H9 (cell line): ENCODE data around the genes GBP7 and LRRC8C.

DNA sequence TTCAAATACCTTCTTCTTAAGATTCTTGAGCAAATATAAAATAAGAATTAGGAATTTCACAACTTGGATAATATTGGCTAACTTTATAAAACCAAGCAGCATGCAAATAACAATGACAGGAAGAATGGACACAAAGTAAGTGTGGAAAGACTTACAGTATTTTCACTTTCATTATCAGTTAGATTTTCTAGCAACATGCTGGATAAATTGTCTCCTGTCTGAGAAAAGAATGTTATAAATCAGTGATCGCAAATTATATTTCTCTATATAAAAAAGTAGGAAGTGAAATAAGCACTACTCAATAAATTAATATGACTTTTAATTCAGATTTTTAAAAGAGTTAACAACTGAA is 13.2 kb downstream of the ODF2L start:
- PRO-cap: no peak

GRCh38 chr1:86503552-86503831 is 34.8 kb downstream of the CLCA1 start:
- PRO-cap: bidirectional peak, plus-strand start at chr1:86503874, minus-strand start at chr1:86503657

GRCh38 chr1:86504044-86504606 is 35.4 kb downstream of the CLCA1 start:
- PRO-cap: unidirectional peak, minus-strand start at chr1:86504337; unidirectional peak, minus-strand start at chr1:86504371

- PRO-cap: no peak
Measured at GRCh38 chr1:86705046-86705940, 917 bp downstream of the SH3GLB1 start.

DNA sequence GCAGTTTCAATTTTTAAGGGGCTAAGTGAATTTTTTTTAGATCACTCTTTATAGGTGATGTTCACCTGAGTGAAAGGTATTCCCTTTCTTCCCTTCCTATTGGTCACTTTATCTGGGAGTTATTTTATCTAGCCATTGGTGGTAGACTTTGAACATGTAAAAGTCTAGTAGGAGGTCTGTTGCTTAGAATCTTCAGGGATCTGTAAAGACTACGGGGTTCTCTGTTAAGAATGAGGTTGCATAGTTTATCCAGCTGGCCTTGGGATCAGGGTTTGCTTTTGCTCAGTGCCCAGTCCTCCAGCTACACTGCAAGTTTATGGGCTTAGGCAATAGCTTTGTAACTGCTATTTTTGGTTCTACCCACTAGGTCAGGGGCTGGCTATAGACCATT is 9.7 kb downstream of the SH3GLB1 start:
- PRO-cap: no peak

- PRO-cap: bidirectional peak, plus-strand start at chr1:87328482, minus-strand start at chr1:87328308
Measured at GRCh38 chr1:87328223-87328418, 559 bp upstream of the LMO4 start.

DNA sequence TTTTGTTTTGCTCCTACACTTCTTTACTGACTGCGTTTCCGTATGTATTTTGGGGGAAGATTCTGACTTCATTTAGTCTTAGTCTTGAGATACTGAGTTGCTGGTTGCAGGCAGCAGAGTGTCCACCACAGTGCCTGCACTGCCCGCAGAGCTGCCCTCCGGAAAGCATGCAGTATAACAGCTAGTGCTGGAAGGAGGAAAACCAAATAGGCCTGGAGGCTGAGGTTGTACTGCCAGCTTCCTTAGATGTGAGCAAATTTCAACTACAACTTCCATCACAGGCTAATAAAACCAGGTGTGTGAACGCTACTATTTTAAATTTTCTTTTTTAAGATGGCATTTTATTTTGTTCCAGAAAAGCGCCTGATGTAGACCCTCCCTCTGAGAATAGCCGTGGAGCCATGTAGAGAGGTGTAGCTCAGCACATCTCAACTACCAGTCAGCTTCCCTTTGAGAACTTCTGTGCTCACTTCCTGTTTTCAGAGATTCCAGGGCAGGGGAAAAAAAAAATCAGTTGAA is 17.5 kb downstream of the LMO4 start:
- PRO-cap: no peak

DNA sequence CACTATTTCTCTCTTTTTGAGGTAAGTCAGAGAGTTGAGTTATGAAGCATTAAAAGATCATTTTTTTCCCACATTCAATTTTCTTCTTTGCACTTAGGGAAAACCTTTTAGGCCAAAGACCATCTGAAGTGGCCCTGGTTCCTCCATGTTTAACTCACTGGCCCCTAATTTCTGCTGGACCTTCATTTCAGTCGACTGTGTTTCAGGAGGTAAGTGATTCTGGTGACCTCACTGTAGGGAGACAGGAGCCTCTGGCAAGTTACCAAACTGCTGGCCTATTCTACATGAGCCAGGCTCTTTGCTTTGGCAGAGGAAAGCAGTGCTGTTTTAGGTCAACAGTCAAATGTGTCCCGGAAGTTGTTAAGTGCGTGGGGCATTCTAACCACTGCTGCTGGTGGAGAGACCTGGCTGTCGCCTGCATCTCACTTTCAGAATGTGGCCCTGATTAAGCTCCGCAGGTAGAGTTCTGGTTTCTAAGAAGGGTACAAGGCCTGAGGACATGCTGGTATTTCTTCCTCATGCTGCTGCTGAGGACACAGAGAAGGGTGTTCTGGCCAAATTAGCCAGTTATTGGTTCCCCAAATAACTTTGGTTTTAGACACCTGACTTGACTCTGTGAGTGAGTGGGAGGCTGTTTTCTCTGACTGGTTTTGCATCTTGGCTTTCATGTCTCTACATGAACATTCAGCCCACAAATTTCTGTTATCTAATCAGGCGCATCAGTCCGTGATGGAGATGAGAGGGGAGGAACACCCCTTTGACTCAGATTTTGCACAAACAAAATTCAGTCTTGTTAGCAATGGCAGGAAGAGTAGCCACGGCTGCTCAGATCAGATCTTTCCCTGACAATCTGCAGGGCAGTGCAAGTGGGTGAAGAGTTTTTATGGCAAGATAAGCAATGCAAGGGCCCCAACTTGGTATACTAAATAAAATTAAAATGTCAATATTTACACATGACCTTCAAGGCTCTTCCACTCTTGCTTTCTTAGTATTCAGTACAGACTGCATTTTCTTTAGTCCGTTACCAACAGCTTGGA is 120.8 kb downstream of the LMO4 start:
- PRO-cap: no peak

GRCh38 chr1:88647090-88647653 is 36.9 kb upstream of the PKN2 start:
- PRO-cap: no peak

GRCh38 chr1:89049831-89050726 is 14.9 kb downstream of the GBP1 start:
- PRO-cap: no peak

DNA sequence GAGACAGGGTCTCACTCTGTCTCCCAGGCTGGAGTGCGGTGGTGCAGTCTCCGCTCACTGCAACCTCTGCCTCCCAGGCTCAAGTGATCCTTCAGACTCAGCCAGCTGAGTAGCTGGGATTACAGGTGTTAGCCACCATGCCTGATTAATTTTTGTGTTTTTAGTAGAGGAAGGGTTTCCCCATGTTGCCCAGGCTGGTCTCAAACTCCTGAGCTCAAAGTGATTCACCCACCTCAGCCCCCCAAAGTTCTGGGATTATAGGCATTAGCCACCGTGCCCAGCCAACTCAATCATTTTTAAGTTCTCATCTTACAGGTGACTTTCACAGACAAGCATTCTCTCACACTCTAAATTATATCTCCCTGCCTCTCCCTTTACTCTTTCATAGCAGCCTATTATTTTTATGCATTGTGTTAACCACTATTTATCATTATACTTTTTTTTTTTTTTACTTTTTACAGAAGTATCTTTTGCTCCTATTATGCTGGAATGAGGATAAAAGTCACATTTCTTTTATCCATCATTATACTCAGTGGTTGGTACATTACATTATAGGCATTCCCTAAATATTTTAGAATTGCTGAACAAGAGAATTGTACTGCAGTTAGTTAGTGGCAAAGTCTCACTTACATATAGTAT is 9.8 kb downstream of the GBP2 start:
- PRO-cap: no peak

- PRO-cap: no peak
Measured at GRCh38 chr1:89129832-89130399, 4.0 kb upstream of the GBP2 start.

GRCh38 chr1:89175679-89176478 is at the start of gene GBP7:
Gene GBP7 (minus strand): TSS chr1:89176003.
- PRO-cap: no peak

DNA sequence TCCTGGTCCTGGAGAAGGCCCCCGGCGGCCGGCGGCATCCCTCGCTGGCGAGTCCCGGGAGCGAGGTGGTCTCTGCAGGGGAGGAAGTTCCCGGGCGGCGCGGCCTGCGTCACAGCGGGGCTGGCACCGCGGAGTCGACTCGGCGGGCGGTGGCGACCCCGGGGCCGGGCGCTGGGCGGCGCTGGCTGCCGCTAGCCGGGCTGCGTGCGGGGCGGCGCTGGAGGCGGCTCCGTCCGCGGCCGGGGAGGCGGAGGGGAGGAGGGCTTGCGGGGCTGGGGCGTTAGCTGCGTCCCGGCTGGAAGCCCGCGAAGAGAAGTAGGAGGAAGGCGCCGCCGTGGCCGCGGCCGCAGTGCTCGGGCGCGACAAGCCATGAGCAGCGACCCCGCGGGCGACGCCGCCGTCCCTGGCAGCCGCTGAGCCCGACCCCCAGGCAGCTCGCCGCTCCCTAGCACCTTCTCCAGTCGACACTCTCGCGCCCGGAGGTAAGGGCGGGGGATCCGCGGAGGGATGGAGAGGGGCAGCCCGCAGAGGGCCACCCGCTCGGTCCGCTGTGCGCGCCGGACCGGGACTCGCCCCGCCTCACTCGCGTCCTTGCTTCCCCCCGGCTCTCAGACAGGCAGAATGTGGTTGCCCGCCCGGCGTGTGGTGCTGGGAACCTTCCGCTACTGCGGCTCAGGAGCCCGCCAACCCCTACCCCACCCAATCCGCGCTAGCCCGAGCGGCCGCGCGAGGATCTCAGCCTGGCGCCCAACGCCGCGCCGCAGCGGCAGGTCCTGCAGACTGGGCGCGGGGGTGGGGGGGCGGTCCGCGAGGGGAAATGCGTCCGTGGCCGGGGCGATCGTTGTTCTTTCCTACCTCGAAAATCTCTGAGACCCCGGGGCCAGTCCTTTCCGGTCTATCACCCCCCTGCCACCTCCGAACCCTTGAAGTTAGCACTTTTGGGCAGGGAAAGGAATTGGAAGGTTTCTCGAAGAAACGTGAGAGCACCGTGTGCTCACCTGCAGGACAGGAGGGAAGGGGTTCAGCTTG is at the start of gene LRRC8C:
Gene LRRC8C (plus strand): TSS at position 280 of the 1,029 bp plus-strand sequence.
- PRO-cap: bidirectional peak, plus-strand start at position 309 of the sequence, minus-strand start at position 56 of the sequence; bidirectional peak, plus-strand start at position 619 of the sequence, minus-strand start at position 625 of the sequence

- PRO-cap: no peak
Measured at GRCh38 chr1:89657713-89658440, 25.0 kb downstream of the LRRC8C start.

DNA sequence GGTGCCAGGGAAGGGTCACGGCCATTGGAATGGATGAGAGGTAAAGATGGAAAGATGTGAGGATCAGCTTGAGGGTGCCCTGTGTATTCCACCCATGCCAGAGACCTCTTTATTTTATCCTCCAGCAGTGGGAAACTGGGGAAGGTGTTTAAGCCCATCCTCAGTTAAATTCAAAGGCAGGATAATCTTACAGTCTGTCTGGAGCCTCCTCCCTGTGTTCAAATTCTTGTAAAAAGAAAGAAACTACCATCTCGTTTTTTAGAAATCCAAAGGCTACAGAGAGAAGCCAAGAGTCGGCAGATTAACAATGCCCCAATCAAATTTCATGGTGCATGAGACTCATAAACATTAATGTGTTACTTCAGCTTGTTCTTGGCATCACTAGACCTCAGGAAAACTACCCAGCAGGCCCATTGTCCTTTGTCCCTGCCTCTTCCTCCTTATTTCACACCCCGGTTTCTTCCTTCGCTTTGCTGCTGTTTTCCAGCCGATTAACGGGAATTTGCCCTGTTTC is 93.1 kb upstream of the LRRC8D start:
- PRO-cap: no peak

GRCh38 chr1:89754370-89754981 is 66.4 kb upstream of the LRRC8D start:
- PRO-cap: no peak

DNA sequence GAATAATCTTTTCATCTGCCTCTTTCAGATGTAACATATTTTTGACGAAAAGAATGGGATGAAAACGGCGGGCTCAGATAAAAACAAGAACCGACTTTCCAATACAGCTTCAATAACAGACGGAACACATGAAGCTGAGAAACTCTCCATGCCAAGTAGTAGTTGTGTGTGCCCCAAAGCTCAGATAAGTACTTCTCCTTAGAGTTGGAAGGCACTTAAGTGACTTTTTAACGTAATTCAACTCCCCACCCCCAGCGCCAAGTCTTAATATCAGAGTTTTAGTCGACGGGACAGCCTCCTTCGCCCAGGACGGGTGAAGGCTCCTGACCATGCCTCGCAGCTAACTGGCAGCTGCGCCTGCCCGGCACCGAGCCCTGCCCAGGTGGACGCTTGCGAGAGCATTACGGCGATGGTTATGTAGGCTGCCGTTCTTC is 467 bp upstream of the LRRC8D start:
- PRO-cap: bidirectional peak, plus-strand start at position 281 of the sequence, minus-strand start at position 255 of the sequence

DNA sequence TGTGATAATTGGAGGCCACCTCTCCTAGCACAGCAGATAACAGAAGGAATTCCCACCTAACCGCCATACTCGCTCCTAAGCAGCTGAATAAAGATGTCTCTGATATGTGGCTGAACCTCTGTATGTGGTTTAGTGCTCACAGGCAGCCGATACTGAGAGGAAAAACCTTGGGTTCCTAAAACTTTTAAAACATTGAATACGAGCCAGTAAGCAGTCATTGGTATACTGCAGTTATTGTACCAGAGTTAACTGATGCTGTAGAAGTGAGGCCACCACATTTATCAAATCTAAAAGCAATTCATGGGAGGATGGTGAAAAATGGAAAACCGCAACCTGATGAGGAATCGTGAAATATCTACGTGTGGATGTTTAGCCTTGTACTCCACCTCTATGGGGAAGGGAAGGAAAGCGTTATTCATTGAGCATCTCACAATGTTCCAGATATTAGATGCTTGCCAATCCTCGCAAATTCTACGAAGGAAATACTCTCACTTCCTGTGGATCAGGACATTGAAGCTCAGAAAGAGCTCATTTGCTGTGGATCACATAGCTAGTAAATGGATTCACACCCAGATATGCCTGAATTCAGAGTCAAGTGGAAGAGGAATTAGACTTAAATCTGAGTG is 77.2 kb downstream of the LRRC8D start:
- PRO-cap: no peak

DNA sequence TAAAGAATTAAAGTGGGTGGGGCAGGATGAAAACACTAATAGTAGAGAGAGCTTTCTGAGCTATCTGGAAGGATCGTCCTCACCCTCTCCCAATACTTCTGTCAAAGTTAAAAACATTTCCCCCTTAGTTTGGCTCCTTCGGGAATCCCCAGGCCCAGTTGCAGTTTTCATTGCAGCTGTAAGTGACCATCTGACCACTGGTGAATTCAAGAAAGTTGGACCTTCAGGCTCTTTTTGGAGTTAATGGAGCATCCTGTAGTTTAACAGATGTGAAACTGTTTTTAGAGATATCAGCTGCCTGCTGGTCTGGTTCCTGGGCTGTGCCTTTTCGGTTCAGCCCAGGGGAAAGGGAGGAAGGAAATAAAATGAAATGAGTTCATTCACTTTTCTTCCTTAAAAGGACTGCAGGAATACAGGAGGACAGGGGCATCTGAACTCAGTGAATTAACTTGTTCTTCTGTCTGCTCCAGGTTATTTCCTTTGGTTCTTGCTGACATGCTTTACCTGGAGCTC is 83.3 kb downstream of the LRRC8D start:
- PRO-cap: no peak